Penis (tissue), 1 donor: ENCODE results near the genes EEIG2, CFAP276, PSRC1 and MYBPHL.

GRCh38 chr1:107785896-107786934 lies 178.8 kb downstream of the VAV3 start:
- PRO-cap, result no peak

GRCh38 chr1:107829473-107829879 lies 135.5 kb downstream of the VAV3 start:
- PRO-cap, result no peak

DNA sequence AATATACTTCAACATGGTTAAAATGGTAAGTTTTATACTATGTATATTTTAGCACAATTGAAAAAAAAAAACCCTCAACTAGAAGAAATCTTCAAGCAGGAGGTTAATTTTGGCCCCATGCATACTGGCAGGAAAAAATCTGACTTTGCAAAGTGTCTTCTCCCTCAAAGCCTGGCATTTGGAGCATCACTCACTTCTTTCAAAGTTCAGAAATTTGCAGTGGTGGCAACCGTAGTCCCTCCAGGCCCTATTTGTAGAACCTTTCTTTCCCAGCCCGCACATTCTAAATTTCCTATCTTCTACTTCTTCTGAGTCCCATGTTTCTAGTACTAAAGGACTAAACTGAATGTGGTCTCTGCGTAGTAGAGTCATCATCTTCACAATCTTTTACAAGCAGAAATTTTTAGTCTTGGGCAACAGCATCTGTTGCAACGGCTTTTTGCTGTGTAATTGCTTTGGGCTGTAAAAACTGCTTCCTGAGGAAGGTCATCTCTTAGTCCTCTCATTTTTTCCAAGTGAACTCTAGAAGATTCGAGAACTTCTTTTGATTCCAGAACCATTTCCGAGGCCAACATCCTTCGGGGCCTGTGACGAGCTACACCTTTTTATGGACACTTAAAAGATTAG lies 23.9 kb downstream of the VAV3 start:
- PRO-cap, result no peak

- PRO-cap, result no peak
These were observed 23.1 kb upstream of the EEIG2 start for GRCh38 chr1:108536692-108537336.

DNA sequence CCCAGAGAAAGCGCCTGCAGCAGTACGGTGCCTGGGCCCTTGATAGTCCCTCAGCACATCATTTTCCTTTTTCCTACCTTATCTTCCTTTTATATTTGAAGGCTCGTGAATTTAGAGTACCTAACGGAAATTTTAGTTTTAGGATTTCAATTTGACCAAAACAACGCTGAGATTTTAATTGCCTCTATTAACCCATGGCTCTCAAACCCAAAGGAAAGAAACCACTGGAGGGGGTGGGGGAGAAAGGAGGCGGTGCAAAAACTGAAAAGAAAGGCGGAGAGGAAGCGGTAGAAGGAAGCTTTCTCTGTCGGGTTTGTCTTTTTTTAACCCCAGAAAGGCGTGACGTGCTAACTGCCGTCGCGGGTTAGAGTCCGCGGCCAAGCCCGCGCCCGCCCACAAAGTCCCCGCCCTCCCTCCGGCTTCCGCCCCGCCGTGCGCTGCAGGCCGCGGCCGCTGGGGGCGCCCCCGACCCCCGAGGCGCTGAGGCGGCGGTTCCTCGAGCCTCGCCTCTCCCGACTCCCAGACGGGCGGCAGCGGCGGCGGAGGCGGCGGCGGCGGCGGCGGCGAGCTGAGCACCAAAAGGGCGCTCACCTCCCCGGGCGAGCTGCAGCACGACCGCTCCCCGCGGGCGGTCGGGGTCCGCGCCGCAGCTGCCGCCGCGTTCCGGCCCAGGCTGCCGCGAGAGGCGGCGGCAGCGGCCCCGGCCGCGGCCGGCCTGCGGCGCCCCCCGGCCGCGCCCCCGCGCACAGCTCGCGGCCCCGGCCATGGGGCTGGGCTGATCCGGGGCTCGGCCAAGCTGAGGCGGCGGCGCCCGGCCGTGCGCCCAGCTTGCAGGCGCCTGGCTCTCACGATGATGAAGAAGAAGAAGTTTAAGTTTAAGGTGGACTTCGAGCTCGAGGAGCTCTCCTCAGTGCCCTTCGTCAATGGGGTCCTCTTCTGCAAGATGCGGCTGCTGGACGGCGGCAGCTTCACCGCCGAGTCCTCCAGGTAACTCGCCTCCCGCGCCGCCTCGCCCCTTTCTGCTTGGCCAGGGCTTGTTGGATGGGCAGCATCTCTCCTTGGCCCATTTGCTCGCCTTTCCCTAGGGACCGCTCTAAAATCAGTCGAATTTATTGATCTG lies at the start of gene EEIG2:
EEIG2 (plus strand) TSS at position 522 of the 1,120 bp plus-strand sequence.
- PRO-cap, result bidirectional peak, plus-strand start at position 522 of the sequence, minus-strand start at position 325 of the sequence

GRCh38 chr1:108600579-108600834 lies 40.6 kb downstream of the EEIG2 start:
- PRO-cap, result no peak

GRCh38 chr1:108700559-108701652 lies 8.8 kb downstream of the PRPF38B start:
- PRO-cap, result no peak

GRCh38 chr1:108816002-108816899 lies 40.6 kb downstream of the AKNAD1 start:
- PRO-cap, result bidirectional peak, plus-strand start at chr1:108816530, minus-strand start at chr1:108816377

GRCh38 chr1:108953187-108953896 lies 9.9 kb downstream of the CLCC1 start:
- PRO-cap, result no peak

DNA sequence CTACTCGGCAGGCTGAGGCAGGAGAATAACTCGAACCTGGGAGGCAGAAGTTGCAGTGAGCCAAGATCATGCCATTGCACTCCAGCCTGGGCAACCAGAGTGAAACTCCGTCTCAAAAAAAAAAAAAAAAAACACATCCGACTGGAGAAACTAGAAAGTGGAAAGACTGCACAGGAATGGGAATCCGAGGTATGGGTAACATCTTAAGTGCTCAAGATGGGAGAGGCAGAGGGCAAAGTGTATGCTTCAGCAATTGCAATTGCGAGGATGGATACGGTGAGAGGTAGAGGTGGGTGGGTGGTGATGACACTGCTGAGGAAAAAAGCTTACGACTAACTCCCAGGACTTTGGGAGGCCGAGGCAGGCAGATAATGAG lies 9.4 kb downstream of the CLCC1 start:
- PRO-cap, result no peak

GRCh38 chr1:108961270-108961549 lies 2.1 kb downstream of the CLCC1 start:
- PRO-cap, result no peak

DNA sequence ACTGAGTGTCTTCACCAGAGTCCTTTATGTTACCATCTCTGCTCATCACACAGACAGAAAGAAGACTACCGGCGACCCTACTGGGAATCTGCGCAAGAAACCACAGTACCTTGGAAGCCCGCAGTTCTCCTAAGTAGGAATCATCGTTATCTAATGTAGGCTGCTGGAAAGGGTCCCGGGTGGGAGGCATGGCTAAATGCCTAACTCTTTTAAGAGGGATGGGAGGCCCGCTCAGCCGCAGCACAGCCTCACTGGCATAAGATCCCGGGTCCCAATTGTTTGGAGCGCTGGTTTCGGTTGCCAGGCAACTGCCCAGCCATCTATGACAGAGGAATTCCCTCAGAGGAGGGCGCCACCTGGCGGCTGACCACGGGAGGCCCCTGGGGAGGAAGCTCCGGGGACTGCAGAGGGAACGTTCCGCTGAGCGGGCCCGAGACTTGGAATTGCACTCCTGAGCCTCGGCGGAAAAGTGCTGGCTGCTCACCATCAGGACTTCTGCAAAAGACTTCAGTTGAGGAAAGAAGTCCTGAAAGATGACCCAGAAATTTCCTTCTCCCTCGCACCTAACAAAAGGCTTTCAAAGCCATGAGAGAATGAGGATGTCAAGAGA lies at the start of gene CFAP276:
CFAP276 (minus strand) TSS at position 258 of the 610 bp plus-strand sequence.
- PRO-cap, result bidirectional peak, plus-strand start at position 375 of the sequence, minus-strand start at position 277 of the sequence

DNA sequence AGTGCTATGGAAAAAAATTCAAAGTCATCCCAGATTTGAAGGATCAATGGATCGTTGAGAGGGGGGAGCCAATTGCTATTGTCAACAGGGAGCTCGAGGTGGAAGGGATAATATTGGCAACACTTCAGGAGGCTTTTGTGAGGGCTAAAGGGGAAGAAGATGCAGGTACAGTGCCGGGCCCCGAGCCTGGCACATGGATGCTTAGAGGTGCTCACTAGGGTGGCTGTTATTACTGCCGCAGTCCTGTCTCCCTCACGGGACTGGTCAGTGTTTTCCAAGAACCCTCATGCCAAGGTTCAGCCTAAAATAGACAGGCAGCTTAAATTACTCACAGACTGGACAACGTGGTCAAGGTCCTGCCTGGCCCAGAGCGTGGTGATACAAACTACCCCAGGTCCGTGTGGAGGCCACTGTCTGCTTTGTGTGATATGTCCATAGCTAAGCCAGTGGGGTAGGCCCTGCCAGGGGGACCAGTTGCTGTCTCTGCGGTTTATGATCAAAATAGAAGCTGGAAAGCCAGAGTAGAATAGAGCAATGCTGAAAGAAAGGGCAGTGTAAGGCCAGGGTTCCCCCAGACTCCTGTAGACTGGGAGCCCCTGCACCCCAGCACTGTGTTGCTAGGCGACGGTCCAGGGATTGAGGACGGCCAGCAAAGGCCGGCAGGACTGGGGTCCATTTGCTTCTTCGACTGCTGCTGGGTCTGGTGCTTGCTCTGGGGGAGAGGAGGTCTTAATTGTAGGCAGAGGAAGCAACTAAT lies 36.0 kb downstream of the ELAPOR1 start:
- PRO-cap, result no peak

- PRO-cap, result unidirectional peak, minus-strand start at chr1:109254671
These were observed 5.7 kb downstream of the CELSR2 start for GRCh38 chr1:109254602-109255875.

DNA sequence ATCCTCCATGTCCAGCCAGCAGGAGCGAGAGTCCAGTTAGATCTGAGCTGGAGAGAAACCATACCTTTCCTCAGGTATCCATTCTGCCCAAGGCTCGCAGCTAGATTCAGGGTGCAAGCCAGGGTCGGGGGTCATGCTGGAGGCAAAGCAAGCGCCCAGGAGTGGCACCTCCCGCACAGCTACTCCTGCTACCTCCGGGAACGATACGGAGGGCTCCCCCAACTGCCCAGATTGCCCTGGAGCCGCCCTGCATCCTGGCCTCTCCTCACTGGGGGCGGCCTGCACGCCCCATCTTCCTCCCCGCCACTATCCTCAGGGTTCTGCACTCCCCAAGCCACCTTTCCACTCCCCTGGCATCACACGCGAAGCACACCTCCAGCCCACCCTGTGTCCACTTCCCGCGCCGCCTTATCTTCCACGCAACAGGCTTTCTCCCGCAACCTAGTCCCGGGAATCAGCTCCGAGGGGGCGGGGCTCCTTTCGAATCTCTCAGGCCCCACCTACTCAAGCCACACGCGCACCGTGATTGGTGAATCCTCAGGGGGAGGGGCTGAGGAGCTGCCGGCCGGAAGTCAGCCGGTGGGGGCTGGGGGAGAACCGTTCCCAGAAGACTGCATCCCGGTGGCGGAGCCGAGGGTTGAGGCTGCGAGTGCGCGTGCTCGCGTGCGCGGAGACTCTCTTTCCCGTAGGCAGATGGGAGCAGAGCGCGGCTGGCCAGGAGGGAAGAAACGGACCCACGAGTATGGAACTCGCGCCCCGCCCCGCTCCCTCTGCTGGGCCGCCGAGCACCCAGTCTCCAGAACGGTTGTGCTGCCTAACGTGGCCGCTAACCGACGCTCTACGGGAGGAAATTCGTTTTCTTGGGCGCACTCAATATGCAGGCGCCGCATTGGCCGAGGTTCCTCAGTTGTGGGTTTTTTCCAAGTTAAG lies at the start of gene PSRC1:
PSRC1 (minus strand) TSS at position 456 of the 930 bp plus-strand sequence.
- PRO-cap, result bidirectional peak, plus-strand start at position 616 of the sequence, minus-strand start at position 424 of the sequence; bidirectional peak, plus-strand start at position 799 of the sequence, minus-strand start at position 790 of the sequence

- PRO-cap, result no peak
These were observed at the start of gene MYBPHL for GRCh38 chr1:109306905-109308105. Gene MYBPHL (minus strand): TSS chr1:109307011.

GRCh38 chr1:109312894-109314245 lies 6.6 kb upstream of the MYBPHL start:
- PRO-cap, result no peak

- PRO-cap, result no peak
These were observed 6.6 kb downstream of the SORT1 start for GRCh38 chr1:109391118-109391592.

DNA sequence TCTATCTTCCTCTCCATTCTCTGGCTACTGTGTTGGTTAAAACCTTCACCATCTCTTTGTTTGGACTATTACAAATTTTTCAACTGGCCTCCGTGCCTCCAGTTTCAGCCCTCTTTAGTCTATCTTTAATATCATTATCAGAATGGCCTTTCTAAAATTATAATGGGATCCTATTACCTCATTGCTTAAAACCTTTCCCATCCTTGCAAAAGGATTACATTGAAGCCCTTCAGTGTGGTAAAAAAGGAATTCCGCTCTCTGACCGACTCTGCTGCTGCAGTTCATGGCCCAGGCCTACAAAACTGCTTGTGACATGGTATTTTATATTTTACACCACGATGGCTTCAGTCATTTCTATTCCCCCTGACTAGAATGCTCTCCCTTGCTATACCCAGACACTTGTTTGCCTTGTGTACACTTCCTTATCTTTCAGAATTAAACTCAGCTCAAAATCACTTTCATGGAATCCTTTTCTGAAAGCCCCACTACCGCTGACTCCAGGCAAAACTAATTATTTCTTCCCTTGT lies 12.4 kb downstream of the PSMA5 start:
- PRO-cap, result no peak

GRCh38 chr1:109489538-109490257 lies 4.2 kb upstream of the CYB561D1 start:
- PRO-cap, result no peak